Placental pericyte (primary cell): ENCODE measurements around a stretch of chr6.

DNA sequence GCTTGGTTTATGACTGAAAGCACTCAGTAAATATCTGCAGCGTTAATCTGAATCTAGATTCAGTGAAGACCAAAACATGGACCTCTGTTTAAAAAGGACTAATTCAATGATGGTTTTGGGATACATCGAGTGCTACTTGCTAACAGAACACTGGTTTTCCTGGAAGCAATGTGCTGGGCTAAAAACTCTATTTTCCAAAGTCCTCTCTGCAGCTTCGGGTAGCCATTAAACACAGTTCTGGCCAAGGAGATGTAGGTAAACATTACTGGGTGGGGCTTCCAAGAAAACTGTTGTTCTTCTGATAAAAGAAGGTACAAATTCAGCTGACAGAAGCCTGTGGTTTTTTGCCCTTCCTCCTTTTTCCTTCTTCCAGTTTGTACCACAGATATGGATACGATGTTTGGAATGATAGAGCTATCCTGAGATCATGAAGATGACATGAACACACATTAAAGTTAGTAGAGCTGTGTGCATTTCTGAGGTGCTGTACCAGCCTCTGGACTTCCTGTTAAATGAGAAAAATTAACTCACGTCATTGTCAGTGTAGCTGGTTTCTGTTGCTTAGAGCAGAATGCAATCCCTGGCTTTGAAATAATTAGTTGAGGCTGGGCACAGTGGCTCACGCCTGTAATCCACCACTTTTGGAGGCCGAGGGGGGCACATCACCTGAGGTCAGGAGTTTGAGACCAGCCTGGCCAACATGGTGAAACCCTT, 136.6 kb upstream of the NUP153 start:
- CAGE, long polyA plus RNA = no peak

- CAGE, long polyA plus RNA = no peak
Observed at GRCh38 chr6:17984995-17985286, 2.5 kb downstream of the KIF13A start.

- CAGE, long polyA plus RNA = no peak
Observed at GRCh38 chr6:18152722-18153671, 1.9 kb downstream of the TPMT start.

DNA sequence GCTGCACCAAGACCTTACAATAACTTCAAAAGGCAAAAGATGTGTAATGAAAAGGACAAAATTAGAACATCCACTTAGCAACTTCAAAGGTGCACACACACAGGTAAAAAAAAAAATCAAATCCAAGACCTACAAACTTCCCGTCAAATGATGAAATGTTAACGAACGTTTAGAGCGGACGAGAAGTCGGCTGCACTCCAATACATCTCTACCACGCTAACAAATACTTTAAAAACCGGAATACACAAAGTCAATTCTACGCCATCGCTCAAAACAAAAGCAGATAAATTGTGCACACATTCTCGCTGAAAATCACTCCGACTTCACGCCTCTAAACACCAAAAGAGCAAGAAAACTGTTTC, 934 bp downstream of the DEK start:
- CAGE, long polyA plus RNA = no peak

DNA sequence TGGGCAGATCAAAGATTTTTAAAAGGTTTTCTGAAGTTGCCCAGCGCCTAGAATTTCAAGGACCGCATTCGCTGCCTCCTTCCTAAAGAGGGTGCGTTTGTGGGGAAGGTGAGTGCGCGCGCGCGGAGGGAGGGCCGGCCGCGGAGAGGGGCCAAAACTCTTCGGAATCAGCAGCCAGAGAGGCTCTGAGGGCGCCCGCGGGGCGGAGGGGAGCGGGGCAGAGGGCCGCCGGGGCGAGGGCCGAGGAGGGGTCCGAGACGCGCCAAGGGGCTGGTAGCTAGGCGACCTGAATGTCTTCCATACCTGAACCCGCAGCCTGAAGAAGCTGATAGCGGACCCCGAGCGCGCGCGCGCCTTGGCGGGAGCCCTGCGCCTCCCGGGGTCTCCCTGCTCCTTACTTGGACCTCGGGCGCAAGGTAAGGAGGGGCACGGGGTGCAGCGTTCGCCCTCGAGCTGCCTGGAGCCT, 12.8 kb upstream of the DEK start:
- CAGE, long polyA plus RNA = no peak

DNA sequence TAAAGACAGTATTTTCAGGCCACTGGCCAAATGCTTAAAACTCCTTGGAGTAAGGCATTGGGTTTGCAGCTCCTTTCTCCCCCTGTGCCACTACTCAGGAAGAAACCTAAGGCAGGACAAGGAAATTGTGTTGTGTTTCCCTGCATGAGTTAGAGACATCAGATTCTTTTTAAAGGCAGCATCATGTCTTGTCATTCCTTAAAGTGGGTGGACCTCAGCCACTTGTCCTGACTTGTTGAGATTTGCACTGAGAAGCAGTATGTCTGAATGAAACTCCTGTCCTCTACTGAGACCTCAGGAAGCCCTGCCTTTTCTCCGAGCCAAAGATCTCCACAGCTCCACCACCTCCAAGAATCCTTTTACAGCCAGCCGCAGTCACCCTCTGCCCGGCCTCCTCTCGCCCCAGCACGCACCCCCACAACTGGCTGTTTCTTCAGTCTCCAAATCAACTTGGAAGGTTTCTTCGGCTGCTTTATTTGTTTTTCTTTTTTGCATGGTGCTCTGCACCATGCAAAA, 46.0 kb upstream of the RNF144B start:
- CAGE, long polyA plus RNA = no peak

DNA sequence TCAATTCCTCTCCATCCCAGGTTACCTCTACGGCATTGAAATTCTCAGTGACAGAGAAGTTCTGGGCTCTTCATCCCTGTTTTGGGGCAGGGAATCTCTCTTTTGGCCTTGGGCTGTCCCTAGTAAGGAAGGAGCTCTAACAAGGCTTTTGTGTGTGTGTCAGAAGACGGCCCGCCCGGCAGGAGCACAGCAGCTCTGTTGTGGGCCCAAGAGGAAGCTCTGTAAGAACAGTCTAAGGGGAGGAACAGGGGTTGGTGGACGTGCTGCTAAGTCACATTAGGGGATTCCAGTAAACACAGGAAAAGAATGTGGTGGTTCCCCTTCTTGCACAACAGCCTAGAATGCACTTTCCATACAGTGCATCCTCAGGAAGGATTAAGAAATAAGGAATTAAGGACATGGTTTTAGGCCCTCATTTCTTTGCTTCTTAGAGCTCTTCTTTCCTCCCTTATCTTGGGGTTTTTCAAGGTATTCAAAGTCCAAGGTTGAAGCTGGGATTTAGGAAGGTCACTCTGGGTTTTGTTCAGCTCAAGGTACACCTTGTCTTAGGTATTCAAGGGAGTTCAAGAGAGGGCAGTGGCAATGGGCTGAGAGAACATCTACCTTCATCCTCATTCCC, 114.5 kb downstream of the RNF144B start:
- CAGE, long polyA plus RNA = no peak

GRCh38 chr6:19841237-19841994, 4.2 kb downstream of the ID4 start:
- CAGE, long polyA plus RNA = no peak

GRCh38 chr6:20366169-20366925, 35.3 kb upstream of the E2F3 start:
- CAGE, long polyA plus RNA = no peak

DNA sequence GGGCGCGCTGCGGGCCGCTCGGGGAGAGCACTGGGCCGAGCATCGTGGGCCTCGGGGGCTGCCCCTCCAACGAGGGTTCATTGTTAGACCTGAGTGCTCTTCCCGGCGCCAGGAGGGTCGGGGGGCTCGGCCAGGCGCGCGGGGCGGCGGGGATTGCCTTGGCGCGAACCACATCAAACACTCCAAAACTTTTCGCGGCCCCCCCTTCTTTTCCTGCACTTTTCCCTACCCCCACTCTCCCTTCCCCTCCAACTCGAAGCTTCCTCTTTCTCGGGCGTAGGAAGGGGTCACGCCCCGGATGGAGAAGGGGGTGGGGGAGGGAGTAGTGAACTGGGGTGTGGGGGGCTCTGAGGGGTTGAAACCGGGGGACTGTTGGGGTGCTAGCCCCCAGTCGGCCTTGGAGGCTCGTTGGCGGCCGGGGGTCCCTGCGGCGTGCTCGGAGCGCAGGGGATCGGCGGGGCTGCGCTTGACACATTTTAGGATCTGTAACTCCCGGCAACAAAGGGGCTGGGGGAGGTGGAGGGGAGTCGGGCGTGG, 1.1 kb downstream of the E2F3 start:
- CAGE, long polyA plus RNA = no peak

GRCh38 chr6:20424435-20425215, 22.9 kb downstream of the E2F3 start:
- CAGE, long polyA plus RNA = no peak

GRCh38 chr6:20600823-20601930, 66.9 kb downstream of the CDKAL1 start:
- CAGE, long polyA plus RNA = no peak

GRCh38 chr6:20820361-20821090, 286.3 kb downstream of the CDKAL1 start:
- CAGE, long polyA plus RNA = no peak

DNA sequence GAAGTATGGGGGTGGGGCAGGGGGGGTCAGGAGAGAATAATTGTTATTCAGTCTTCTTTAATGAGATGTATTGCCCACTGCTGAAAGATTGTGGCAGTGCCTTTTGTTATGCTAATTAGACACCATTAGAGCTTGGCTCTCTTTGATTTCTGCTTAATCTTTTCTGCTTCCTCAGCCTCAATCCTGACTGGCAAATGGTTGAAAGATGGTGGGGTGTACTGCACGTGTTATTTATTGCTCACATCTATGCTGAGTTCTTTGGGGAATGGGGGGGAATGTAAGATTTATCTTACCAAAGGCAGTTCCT, 407.5 kb upstream of the SOX4 start:
- CAGE, long polyA plus RNA = no peak

GRCh38 chr6:21354489-21355492, 238.8 kb upstream of the SOX4 start:
- CAGE, long polyA plus RNA = no peak

GRCh38 chr6:21594129-21594347, 487 bp downstream of the SOX4 start:
- CAGE, long polyA plus RNA = no peak

GRCh38 chr6:21887239-21888127, 293.9 kb downstream of the SOX4 start:
- CAGE, long polyA plus RNA = no peak

DNA sequence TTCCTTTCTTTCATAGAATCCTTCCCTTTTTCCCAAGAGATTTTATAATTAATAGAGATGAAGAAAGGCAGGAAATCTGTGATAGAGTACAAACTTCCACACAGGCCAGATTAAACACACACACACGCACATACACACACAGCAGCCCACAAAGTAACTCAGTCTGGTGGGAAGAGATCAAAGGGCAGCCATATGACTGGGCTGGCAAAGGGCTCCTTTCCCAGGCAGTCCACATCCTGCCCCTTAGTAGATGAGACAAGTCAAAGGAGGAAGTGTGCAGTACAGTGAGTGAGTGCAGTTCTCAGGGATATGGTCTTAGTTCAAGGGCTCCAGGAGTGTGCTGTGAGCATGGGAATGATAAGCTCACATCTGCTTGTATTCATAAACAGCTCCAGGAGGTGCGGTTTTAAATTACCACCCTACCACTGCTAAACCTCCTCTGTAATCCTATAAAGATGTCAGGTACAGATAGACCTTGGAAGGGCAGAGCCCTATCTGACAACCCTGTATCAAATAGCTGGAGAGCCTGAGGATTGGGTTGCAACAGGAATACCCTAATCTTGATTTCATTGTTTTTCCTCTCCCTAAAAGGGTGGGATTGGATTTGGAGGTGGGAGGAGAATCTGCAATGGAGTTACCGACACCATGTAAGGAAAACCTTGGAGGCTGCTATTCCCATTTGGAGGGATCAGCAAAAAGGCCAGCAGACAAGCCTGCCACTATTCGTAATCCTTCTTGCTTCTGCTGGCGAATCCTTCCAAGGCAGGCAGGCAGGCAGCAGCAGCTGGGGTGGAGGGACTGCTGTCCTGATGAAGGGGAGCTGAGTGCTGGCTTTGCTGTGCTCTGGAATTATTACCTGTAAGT, 342.9 kb downstream of the PRL start:
- CAGE, long polyA plus RNA = no peak

DNA sequence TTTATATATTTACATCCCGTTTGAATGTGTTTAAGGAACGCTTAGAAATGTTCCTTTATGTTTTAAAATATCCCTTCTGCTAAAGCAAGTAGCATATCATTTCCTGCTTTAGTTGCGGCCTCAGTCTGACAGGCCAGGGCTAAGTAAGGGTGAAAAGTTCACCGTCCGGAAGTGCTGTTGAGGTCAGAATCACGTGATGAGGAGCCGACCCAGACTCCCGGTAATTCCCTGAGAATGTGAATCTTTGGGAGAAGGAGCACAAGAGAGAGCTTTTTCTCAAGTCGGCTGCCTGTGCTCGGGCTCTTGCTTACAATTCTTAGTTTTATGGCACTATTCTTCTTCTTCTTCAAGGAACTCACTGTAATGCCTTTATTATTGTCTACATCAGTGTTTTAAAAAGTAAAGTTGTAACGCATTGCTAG, 309.4 kb downstream of the PRL start:
- CAGE, long polyA plus RNA = no peak

GRCh38 chr6:22112933-22113523, 183.8 kb downstream of the PRL start:
- CAGE, long polyA plus RNA = no peak